Neural cell (in vitro differentiated cells): ENCODE measurements around a stretch of chr9.

GRCh38 chr9:96095217-96095576, 206.8 kb downstream of the HSD17B3 start:
- RAMPAGE, long total RNA = no peak

- RAMPAGE, long total RNA = no peak
Observed at GRCh38 chr9:96120982-96121647, 180.9 kb downstream of the HSD17B3 start.

GRCh38 chr9:96177084-96177968, 124.7 kb downstream of the HSD17B3 start:
- RAMPAGE, long total RNA = no peak

DNA sequence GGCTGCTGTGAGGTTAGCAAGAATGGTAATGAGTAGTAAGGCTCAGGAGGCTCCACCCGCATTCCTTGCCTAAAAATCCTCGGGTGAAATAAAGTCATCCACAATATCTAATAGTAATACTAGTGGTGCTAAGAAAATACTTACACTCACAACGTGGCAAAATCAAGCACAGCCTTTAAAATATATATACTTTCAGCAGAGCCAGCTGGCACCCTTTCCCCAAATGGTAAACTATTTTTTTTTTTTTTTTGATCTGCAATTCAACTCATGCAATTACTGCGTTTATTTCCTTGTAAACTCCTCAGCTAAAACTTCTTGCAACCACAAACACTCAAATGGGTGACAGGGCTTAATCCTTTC, 53.5 kb downstream of the CDC14B start:
- RAMPAGE, long total RNA = no peak

DNA sequence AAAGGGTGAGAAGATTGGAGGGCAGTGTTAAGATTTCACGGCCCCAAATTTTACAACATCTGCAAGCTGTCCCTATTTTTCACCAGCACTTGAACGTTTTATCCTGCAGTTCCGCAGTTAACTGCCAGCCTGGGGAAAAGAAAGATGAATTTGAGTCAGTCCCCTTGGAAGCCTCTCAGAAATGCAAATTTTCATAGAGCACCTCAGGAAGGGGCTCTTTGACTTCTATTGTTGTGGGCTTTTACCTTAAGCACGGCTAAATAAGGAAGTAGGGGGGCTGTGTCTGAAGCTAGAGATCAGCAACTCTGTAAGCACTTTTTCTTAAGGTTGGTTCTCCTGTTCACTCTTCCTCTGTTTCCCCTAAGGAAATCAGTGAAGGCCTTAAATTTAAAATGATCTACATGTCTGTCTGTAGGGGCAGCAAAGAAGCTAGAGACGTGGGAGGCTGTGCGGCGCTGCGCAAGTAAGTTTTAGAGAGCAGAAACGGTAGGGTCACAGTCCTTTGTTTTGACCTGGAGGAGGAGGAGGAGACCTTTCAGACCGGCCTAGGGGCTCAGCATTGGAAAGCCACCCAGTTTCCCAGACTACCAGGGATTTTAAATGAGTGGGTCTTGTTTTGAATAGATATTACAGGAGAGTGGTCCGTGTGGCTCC, 1.2 kb upstream of the CDC14B start:
- RAMPAGE, long total RNA = no peak

- RAMPAGE, long total RNA = no peak
Observed at GRCh38 chr9:96811685-96812553, 34.0 kb upstream of the ZNF510 start.

DNA sequence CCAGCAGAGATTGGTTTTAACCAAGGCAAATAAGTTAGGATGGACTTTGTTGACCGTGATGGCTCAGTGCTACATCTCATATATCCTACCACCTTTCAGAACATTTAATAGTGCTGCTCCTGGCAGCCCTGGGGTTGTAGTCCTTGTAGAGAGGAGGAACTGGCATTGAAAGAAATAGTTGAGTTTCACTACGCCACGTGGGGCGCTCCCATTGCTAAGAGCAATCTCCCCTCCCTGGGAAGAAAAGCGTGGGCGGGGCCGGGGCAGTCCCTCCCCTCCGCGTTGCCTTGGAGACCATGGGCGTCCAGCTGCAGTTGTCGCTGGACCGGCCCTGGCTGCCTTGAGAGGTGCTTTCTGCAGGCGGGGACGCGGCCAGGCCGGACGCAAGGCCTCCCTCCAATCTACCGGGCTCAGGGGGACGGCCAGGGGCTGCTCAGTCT, 414 bp upstream of the CCDC180 start:
- RAMPAGE, long total RNA = no peak

DNA sequence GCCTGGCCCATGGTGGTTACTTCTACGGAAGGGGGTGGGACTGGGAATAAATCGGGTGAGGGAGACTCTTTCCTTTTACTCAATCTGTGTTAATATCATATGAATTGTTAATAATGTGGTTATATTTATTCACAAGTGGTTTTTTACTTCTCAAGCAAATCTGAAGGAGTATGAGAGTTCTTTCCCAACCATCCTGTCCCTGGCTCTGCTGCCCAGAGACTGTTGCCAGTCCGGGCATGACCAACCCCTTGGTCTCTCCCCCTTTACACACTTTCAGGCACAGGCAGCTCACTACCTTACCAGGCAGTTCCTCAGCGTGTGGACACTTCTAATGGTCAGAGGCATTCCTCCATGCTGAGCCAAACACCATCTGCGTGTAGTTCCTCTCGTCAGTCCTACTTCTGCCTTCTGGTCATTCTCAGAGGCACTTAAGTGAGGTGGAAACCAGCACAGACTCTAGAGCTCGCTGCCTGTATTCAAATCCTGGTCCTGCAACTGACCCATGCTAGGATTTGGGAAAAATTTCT, 56.2 kb downstream of the TSTD2 start:
- RAMPAGE, long total RNA = no peak

DNA sequence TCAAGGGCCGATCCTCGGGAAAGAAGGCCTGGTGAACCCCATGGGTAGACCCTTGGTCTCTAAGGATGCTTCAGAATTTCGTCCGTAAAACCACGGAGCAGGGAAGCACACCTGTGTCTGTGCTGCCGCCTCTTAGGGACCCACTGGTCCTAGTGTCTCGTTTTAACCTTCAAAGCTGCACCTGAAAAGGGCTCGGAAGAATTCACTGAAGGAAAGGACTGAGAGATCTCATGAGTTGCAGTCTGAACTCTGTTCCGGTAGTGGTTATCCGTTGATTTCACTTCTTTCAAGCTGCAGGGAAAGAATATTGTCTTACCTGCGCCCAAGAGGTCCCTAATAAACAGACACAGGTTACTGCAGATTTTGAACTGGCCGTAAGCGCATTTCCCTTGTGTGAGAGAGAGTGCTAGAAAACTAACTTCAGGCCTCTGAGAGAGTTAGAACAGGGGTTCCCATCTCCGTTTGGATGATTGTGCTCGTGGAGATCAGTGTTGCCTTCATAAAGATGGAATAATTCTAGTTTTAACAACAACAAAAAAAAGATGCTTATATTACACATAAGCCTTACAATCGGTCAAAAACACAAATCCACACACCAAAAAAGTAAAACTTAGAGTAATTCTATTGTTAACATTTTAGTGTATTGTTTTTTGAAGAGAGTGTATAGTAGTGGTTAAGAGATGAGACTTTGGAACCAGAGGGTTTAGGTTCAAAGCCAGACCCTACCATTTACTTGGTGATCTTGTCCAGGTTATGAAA, 674 bp downstream of the NCBP1 start:
- RAMPAGE, long total RNA = no peak

- RAMPAGE, long total RNA = no peak
Observed at GRCh38 chr9:97803331-97804123, 49.5 kb upstream of the FOXE1 start.

GRCh38 chr9:97907035-97907511, 15.2 kb downstream of the TRMO start:
- RAMPAGE, long total RNA = no peak

GRCh38 chr9:97907613-97907980, 14.7 kb downstream of the TRMO start:
- RAMPAGE, long total RNA = no peak

GRCh38 chr9:97910133-97910718, 12.1 kb downstream of the TRMO start:
- RAMPAGE, long total RNA = no peak

GRCh38 chr9:97985171-97985638, 2.1 kb downstream of the ANP32B start:
- RAMPAGE, long total RNA = no peak

DNA sequence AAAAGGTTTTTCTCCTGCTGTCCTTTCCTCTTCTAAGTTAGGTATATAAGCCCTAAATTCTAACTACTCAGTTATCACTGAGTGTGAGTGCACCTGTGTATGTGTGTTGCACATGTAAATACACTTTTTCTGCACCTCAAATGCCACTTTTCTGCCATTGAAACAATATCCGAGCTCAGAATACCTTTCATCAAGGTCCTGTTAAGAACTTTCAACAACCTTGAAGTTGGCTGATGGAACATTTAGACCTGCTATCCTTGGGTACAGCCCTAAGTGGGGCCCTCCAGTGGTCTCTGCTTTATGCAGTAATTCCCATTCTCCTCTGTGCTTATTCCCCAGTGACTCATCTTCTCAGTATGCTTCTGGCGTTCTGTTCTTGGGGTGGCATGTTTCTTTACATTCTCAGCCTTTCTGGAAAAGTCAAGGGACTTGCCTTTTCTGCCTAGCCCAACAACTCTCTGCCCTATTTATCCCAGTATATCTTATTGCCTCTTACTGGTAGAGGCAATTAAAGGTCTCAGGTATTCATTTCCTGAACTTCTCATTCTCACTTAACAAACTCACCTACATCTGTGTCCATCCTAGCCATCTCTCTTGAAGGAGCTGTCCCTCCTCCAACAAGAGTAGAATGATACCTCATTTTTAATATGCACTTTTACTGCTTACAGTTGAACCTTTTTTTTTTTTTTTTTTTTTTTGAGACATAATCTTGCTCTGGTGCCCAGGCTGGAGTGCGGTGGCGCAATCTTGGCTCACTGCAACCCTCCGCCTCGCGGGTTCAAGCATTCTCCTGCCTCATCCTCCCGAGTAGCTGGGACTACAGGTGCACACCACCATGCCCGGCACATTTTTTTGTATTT, 7.2 kb downstream of the ANP32B start:
- RAMPAGE, long total RNA = no peak

GRCh38 chr9:98014817-98015987, 32.1 kb downstream of the ANP32B start:
- RAMPAGE, long total RNA = no peak

DNA sequence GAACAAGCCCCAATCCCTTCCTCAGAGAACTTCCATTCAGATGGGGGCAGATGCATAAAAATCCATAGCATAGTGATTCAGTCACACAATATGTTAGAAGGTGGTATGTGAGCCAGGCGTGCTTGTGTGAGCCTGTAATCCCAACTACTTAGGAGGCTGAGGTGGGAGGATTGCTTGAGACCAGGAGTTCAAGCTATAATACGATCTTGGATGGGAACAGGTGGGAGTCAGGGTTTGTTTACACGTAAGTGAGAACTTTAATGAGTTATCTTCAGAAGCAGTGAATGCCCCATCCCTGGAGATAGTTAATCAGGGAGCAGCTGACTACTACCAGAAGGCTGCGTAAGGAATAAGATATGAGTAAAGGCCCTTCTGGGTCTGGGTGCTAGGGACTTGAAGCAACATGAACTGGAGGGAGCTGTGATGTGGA, 27.2 kb downstream of the NANS start:
- RAMPAGE, long total RNA = no peak

DNA sequence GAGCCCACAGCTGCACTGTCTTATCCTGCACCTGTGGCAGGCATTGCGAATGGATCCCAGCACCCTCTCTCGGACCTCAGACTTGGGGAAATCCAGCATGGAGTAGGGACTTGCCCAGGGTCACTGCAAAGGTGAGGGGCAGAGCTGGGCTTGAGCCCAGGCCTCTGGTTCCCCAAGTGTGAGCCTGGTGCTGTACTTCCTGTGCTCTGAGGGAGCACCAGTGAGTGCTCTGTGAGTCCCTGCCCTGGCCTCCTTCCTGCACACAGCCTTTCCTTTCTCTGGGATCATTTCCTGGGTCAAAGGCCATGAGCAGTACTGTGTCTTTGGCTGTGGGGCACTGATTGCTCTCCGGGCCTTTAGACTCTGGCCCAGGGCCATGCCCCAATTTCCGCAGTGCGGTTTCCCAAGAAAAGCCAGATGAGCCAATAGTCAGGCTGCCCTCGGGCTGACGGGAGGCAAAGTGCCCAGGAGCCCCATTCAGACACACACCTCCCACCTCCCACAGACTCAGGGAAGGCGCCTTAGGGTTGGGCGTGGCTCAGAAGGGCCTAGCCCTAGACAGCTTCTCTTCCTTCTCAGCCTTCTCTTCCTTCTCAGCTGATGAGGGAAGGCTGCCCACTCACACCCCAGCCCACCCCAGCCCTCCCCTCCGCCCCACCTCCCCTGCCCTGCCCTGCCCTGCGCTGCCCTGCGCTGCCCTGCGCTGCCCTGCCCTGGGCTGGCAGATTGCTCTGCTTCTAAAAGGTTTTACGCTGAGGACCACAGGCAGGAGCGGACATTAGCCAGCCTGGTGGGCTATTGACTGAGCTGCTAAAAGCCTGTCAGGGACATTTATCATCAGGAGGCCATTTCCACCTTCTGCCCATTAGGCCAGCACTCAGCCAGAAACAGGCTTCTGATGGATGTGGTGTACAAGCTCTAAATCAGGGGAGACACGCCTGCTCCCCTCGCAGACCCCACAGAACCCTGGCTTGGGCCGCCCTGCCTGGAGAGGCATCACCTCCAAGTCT, 23.5 kb upstream of the TRIM14 start:
- RAMPAGE, long total RNA = no peak

- RAMPAGE, long total RNA = no peak
Observed at GRCh38 chr9:98225127-98225766, 30.2 kb downstream of the TBC1D2 start.

DNA sequence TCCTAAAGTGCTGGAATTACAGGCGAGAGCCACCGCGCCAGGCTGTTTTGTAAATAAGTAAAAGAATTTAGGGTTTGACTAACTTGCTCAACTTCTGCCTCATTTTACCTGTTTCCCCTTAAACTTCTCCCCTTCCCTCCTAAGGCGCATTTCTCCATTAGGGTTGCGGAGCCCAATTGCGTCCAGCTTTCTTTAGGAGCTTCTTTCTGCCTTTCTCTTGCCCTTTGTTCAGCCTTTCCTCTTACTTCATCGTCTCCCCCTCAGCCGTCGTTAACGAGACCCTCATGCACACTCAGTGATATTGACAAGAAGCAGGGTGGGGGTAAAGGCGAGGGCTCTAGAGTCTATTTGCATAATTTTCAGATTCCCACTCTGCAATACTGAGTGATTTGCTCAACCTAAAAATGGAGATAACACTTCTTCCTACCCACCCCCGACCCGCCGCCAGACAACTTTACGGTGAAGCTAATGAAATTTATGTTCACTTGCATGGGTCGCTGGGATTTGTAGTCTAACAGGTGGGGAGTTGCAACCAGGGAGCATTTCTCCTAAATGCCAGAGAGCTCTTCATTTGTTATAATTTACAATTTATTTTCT, 1.2 kb upstream of the TBC1D2 start:
- RAMPAGE, long total RNA = no peak